Measurements from ENCODE around the genes DNAAF9, HSPA12B, SPEF1 and CENPB.

DNA sequence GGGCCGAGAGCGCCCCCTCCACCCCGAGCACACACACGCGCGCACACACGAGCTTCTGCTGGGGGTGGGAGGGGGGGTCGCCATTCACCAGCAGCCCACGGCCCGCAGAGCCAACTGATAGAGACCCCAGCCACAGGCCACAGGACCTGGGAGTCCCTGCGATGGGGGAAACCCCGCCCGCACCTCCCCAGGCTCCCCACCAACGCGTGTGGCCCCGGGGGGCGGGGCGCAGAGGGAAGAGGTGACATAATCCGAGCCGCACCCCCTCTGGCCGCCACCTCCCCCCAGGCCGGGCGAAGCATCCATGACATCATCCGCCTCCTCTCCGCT, 396 bp downstream of the LZTS3 start:
- PRO-cap = no peak

GRCh38 chr20:3223286-3223485, 13.9 kb downstream of the ITPA start:
- PRO-cap = no peak

GRCh38 chr20:3249822-3250539, 11.0 kb upstream of the SLC4A11 start:
- PRO-cap = no peak

- PRO-cap = no peak
These were observed 24.4 kb downstream of the DNAAF9 start for GRCh38 chr20:3383143-3383473.

DNA sequence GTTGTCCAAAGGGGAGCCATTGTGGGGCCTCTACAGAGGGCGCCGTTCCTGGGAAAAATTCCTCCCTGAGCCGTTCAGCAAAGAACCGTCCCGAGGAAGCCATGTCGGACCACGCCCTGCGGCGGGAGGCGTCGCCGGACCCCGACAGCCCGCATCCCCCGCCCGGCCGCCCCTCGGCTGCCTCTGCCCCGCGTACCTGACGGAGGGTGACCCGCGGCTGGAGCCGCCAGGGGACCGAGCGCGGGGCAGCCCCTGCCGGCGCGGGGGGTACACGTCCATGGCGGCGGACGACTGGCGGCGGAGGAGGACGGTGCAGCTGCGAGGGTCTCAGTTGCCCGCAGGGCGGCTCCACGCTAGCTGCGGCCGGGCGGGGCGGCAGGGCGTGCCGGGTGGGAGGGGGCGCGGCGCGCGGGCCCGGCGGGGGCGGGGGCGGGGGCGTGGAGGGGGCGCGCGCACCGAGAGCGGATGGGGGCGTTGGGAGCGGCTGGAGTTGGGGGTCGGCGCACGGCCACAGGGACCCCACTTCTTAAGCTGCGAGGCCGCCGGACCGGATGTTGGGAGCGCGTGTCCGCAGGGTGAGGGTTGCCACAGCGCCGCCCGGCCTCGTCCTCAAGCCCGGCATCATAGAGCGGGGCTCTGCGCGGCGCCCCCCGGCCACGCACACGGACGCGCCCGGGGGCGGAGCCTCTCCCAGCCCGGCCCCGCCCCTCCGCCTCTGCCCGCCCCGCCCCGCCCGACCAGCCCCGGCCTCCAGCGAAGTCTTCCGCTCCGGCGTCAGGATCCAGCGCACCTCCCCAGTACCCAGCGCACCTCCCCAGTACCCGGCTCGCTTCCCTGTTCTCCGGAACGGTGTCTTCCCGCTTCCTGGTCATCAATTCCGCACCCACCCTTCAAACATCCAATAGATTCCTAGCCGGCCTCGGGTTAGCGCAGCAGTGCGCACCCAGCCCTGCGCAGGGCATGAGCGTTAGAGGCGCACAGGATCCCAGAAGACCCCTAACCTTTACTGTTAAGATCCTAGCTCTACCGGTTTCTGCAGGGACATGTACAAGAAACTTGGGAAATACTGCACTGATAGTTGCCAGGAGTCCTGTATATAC, at the start of gene DNAAF9:
Gene DNAAF9 (minus strand): TSS at position 391 of the 1,100 bp plus-strand sequence.
- PRO-cap = bidirectional peak, plus-strand start at position 766 of the sequence, minus-strand start at position 623 of the sequence

DNA sequence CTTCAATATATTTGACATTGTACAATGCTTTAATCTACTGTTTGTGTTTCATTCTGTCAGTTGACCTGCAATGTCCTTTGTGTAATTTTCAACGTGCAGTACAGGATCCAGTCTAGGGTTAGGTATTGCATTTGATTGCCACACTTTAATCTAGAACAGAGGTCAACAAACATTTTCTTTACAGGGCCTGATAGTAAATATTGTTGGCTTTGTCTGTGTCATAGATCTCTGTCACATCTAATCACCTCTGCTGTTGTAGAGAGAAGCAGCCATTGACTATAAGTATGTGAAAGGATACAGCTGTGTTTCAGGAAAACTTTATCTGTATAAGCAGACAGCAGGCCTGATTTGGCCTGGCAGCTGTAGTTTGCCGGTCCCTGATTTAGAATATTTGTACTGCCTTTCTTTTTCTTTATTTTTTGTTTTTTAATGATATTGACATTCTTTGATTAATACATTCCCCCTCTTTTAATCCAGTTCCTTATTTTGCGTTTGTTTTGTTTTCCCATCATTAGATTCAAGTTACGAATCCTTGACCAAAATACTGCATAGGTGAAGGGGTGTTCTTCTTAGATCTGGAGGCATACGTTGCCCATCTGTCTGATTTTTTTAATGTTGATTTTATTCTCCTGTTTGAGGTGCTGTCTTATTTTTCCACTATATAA, 39.4 kb downstream of the ATRN start:
- PRO-cap = no peak

DNA sequence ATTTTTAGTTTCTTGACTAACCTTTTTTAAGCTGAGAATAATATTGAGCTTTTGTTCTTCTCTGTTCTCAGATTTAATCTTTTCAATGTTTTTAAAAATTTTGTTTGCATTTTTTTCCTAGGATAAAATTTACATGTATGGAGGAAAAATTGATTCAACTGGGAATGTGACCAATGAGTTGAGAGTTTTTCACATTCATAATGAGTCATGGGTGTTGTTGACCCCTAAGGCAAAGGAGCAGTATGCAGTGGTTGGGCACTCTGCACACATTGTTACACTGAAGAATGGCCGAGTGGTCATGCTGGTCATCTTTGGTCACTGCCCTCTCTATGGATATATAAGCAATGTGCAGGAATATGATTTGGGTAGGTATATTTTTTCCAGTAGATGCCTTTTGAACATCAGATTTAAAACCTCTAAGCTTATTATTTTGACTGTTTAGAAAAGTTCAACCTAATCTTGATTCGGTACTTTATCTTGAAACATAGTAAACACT, 89.8 kb downstream of the ATRN start:
- PRO-cap = no peak

DNA sequence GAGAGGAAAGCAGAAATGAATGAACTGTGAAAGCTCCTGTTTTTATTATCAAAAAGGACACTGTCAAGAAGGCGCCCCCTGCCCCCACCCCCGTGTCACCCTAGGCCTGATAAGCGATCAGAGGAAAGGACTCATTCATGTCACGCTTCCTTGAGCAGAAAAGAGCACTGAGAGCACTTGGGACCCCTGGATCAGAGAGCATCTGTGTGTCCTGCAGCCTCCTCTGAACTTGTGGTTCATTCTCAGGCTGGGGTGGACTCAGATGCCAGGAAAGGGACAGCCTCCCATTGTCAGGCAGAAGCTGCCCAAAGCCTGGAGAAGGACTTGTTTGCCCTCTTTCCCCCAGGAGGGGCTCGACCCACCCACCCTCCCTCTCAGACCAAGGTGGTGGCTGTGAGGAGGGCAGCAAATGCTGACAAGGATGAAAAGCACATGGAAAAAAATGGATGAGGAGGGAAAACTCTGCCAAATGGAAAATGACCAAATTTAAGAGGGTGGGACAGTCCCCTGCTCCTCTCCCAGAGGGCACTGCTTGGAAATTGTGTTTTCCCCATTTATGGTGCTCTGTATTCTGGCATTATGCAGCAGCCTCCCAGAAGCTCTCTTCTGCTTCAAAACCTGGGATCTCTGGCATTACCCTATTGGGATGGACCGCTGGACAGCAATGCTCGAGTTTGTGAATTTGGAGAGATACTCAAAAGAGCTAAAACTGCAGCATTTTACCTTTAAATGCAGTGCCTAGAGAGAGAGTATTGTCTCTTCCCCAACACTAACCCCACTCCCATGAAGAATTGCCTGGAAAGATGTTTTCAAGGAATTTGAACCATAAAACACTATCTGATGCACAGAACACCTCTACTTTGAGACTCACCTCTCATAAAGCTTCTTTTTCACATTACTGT, 15.1 kb downstream of the GFRA4 start:
- PRO-cap = no peak

GRCh38 chr20:3652901-3653272, 10.3 kb downstream of the GFRA4 start:
- PRO-cap = unidirectional peak, plus-strand start at chr20:3653040

- PRO-cap = no peak
These were observed 4.8 kb upstream of the HSPA12B start for GRCh38 chr20:3727719-3728144.

DNA sequence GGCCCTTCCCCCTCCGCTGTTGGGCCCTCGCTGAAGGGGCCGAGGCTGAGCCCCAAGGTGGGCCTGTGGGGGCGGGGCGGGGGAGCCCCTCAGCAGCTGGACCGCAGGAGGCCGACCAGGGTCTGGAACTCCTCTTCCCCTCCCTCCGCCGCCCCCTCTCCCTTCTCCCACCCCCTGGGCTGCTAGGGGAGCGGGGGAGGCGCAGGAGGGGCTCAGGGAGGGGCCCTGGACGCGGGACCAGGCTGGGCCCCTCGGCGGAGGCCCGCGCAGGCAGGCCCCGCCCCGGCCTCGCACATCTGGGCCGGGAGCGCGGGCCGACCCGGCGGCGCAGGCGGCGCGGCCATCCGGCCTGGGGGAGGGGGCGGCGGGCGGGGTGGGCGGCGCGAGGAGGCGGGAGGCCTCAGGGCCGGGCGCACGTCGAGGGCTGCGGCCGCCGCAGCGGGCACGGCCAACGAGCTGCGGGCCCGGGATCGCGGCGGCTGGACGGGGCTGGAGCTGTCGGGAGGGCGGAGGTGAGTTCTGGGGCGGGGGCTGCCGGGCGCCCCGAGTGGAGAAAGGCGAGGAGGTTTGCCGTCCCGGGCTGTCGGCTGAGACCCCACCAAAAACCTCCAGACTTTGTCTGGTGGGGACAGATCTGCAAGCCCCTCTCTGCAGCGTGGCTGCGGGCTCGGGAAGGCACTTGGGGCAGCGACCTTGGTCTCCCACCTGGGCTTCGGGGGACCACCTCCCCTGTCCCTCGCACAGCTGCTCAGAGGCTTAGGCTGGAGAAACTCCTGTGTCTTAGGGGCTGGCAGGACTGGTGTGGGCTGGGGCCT, at the start of gene HSPA12B:
Gene HSPA12B (plus strand): TSS at position 403 of the 815 bp plus-strand sequence.
- PRO-cap = bidirectional peak, plus-strand start at position 385 of the sequence, minus-strand start at position 298 of the sequence

DNA sequence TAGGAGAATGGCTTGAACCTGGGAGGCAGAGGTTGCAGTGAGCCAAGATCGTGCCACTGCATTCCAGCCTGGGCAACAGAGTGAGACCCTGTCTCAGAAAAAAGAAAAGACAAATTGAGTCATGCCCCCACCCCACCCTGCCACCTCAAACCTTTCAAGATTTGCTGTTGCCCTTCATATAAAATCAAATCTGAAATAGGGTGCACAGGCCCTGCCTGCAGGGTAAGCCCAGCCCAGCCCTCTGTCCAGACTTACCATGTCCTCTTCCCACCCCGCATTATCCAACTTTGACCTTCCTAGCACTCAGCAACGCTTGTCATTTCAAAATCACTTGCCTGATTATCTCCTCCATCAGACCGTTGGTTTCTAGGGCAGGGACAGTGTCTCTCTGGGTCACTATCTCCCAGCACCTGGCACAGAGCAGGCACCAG, 5.4 kb downstream of the HSPA12B start:
- PRO-cap = no peak

- PRO-cap = unidirectional peak, plus-strand start at chr20:3739562
These were observed 6.8 kb downstream of the HSPA12B start for GRCh38 chr20:3739280-3739714.

GRCh38 chr20:3755261-3755832, 12.2 kb downstream of the ADISSP start:
- PRO-cap = unidirectional peak, plus-strand start at chr20:3755616

GRCh38 chr20:3768260-3769446, 1.1 kb upstream of the ADISSP start:
- PRO-cap = no peak

GRCh38 chr20:3781332-3781751, at the start of gene SPEF1:
TSS of gene SPEF1 (minus strand) at chr20:3781448.
- PRO-cap = no peak

- PRO-cap = bidirectional peak, plus-strand start at chr20:3786936, minus-strand start at chr20:3786736
These were observed at the start of gene CENPB for GRCh38 chr20:3786582-3787283. TSS of gene CENPB (minus strand) at chr20:3786740.

DNA sequence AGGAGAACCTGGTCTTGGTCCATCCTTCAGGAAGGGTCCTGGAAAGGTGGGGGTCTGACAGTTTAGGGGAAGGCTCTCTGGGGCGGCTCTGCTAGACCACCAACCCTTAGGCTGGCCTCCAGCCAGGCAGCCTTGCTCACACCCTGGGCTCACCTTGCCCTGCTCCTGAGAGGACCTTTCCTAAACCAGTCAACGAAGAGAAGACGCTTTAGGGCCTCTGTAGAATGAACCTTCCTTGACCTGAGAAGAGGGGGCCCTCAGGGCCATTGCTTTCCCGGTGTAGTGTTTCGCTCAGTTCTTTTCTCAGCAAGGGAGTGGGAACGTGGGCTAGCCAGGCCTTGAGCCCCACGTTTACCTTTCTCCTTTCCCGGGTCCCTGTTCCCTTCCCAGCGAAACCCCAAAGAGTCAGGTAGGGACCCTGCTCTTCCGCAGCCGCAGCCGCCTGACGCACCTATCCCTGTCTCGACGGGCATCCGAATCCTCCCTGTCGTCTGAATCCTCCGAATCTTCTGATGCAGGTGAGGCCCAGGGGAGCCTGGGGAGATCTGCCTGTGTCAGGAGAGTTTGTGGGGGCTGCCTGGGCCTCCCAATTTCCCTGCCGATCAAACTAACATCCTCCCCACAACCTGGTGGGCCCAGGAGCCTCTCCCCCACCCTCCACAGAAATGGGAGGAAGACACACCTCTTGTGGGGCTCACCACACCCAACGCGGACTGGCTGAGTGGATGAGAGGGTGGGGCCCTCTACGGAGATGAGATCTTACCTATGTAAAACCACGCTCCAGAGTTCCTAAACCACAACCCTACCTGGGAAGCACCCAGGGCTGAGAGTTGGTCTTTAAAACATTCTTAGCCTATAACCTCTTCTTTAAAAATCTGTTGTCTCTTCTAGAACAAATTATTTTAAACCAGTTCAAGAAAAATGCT, 1.4 kb downstream of the CDC25B start:
- PRO-cap = unidirectional peak, minus-strand start at position 661 of the sequence

- PRO-cap = no peak
These were observed 1.8 kb upstream of the AP5S1 start for GRCh38 chr20:3818203-3819243.

GRCh38 chr20:3821184-3821592, 841 bp downstream of the AP5S1 start:
- PRO-cap = no peak